Measurements from ENCODE around the genes SYF2 and TMEM50A.

DNA sequence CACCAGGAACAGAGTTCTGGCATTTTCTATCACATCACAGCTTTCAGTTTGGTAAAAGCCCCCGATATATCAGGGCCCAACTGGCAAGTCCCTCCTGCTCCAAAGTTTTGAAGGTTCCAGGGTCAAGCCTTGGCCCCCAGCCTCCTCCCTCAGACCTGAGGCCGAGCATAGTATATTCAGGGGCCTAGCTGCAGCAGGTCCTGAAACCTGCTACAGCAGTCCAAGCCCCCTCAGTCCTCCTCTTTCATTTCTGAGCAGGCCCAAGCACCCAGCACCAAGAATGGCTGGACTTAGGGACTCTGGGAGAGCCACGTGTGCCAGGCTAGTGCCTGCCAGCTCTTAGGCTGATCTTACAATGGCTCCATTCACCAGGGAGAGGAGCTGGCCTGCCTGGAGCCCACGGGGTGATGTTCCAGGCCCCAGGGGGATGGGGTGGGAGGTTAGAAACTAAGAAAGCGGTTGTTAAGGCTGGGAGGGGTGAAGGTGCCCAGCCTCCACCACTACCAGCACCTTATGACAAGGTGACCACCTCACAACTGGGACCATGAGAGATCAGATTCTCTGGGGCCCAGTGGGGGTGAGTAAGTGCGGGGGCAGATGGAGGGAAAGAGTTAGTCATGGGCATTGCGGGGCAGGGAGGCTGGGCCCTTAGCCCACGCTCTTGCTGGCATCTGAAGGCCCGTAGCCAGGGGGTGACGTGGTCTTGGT lies 30.4 kb upstream of the CLIC4 start:
- RRBS = no CpG with 5 or more reads among the region's 10 CpGs

DNA sequence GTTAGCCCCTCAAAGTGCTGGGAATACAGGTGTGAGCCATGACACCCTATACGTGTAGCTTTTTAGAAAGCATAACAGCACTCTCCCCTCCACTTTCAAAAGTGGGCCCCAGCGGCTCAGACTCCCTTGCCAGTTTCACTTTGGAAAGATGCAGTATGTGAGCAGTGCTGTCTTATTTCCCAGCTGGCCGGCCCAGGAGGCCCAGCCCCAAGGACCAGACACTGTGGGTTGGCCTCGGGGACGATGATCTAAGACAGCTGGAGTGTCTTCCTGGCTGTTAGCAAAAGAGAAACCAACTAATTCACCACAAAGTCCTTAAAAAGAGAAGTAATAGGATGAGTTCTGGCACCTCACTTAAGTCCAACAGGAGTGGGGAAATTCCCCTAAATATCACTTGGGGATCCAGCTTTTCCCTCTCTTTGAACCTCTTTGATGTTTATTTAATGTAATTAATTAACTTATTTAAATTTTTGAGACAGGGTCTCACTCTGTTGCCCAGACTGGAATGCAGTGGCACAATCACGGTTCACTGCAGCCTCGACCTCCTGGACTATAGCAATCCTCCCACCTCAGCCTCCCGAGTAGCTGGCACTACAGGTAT lies 17.7 kb upstream of the CLIC4 start:
- RRBS = no CpG with 5 or more reads among the region's 8 CpGs

- RRBS = no CpG with 5 or more reads among the region's 14 CpGs
Measured at GRCh38 chr1:24910496-24911273, 19.4 kb downstream of the RUNX3 start.

DNA sequence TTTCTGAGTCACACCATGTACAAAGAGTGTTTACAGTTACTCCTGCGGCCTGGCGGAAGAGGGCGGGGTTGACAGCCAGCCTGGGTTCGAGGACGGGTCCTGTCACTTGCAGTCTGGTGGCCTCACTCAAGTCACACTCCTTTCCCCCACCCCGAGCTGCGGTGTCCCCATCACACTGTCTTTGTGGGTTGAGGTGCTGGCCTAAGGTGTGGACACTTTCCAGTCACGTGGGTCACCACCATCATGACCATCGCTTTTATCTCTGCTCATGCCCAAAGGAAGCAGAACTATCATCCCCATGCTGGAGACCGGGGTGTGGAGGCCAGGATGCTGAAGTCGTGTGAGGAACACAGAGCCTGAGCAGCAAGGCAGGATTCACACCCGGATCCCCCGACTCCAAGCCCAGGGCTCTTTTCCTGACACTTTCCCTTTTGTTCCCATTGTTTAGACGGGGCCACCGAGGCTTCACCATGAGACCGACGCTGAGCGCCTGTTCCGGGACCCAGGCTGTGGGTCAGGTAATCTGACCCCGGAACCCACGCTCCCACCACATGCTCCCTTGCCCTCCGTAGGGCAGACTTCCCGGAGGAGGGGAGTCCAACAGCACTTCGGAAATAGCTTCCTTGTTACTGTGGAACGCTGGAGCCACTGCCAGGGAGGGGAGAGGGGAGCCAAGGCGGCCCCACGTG lies 18.6 kb downstream of the RUNX3 start:
- RRBS = 86% methylated on average over 12 of the region's 27 CpGs

DNA sequence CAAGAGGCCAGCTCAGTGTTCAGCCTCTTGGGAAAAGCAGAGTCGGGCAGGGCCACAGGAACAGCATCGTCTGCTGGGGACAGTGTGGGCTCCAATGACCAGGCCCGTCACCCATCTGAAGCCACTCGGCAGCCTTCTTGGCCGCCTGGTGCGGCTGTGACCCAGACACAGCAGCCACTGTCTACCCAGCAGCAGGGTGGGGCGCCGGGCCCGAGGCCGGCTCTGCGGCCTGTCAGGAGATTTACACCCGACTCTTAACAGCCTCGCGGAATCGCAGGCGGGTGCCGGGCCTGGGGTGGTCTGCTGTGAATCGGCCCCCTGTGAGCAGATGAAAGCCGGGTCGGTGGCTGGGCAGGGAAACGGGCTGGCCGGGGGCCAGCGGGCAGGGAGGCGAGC lies 15.9 kb downstream of the RUNX3 start:
- RRBS = 94% methylated on average over 10 of the region's 24 CpGs

GRCh38 chr1:24920048-24920633 lies 9.9 kb downstream of the RUNX3 start:
- RRBS = no CpG with 5 or more reads among the region's 11 CpGs

GRCh38 chr1:24929201-24930204 lies 573 bp downstream of the RUNX3 start:
- RRBS = 78% methylated on average over 71 of the region's 137 CpGs

DNA sequence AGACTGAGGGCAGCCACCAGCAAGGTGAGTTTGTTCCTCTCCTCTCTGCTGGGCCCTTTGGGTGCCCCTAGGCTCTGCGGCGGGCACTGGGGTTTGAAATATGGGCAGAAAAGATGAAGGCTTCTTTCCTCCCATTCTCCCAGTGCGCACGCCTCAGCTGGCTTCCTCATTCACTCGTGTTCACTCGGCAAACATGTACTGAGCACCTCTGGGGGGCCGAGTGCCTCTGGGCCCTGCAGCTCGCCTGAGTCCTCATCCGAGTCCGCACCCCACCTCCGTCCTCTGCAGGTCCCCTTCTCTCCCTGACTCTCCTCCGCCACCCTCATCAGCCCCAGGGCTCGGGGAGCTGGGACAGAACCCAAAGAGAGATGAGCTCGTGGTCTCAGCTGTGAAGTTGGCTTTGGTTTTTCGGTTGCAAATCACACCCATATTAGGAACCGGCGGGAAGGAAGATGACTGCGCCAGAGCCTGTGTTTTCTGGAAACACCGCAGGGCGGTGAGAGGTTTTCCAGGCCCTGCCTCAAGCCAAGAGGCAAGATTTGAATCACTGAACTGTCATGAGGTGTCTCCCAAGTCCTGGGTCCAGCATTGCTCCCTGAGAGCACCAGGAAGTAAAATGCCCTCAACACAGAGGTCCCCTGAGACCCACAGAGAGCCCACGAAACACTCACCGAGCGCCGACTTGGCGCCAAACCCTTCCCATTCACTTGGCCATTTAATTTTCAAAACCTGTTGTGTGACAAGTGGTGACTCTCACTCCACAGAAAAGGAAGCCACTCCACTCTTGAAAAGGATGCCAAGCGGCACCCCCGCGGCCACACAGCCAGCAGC lies 98.7 kb upstream of the RUNX3 start:
- RRBS = no CpG with 5 or more reads among the region's 28 CpGs

GRCh38 chr1:25218732-25219820 lies 13.2 kb downstream of the SYF2 start:
- RRBS = no CpG with 5 or more reads among the region's 9 CpGs

GRCh38 chr1:25231699-25232772 lies at the start of gene SYF2:
Gene SYF2, minus strand, starts transcription at chr1:25232502.
- RRBS = 1% methylated on average over 24 of the region's 53 CpGs

GRCh38 chr1:25243734-25244361 lies 3.4 kb downstream of the RSRP1 start:
- RRBS = no CpG with 5 or more reads among the region's 6 CpGs

DNA sequence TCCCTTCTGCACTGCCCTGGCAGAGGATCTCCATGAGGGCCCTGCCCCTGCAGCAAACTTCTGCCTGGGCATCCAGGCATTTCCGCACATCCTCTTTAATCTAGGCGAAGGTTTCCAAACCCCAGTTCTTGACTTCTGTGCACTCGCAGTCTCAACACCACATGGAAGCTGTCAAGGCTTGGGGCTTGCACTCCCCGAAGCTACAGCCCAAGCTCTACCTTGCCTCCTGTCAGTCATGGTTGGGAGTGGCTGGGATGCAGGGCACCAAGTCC lies 3.6 kb upstream of the TMEM50A start:
- RRBS = no CpG with 5 or more reads among the region's 4 CpGs

- RRBS = 2% methylated on average over 35 of the region's 92 CpGs
Measured at GRCh38 chr1:25337655-25338743, at the start of gene TMEM50A. Gene TMEM50A, plus strand, starts transcription at chr1:25338334.

DNA sequence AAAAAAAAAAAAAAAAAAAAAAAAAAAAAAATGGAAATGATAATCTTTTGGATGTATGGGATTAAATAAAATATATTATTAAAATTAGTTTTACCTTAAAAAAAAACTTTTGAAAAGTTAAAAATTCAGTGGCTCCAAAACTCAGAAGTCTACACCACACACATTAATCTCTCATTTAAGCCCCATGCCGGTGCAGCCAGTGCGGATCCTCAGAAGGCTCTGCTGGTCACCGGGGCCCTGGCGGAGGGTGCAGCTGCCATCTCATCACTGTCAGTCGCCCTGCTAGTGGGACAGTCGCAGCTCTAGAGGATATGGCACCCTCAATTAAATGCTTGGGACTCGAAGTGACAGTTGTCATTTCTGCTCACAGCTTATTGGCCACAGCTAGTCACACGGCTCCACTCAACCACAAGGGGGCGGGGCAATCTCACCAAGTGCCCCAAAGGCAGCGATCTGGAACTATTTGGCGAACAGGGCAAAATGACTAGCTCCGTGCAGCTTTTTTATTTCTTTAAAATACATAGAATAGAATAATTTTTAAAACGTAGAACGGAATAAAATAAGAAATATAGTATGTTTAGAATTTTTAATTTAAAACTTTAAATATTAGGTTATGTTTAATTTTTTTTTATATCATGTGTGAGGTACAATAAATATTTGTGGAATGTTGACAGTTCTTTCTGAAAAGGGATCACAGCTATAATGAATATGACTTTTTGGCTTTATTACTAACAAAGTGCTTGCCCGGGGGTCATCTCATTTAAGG lies 8.0 kb upstream of the MAN1C1 start:
- RRBS = no CpG with 5 or more reads among the region's 15 CpGs

DNA sequence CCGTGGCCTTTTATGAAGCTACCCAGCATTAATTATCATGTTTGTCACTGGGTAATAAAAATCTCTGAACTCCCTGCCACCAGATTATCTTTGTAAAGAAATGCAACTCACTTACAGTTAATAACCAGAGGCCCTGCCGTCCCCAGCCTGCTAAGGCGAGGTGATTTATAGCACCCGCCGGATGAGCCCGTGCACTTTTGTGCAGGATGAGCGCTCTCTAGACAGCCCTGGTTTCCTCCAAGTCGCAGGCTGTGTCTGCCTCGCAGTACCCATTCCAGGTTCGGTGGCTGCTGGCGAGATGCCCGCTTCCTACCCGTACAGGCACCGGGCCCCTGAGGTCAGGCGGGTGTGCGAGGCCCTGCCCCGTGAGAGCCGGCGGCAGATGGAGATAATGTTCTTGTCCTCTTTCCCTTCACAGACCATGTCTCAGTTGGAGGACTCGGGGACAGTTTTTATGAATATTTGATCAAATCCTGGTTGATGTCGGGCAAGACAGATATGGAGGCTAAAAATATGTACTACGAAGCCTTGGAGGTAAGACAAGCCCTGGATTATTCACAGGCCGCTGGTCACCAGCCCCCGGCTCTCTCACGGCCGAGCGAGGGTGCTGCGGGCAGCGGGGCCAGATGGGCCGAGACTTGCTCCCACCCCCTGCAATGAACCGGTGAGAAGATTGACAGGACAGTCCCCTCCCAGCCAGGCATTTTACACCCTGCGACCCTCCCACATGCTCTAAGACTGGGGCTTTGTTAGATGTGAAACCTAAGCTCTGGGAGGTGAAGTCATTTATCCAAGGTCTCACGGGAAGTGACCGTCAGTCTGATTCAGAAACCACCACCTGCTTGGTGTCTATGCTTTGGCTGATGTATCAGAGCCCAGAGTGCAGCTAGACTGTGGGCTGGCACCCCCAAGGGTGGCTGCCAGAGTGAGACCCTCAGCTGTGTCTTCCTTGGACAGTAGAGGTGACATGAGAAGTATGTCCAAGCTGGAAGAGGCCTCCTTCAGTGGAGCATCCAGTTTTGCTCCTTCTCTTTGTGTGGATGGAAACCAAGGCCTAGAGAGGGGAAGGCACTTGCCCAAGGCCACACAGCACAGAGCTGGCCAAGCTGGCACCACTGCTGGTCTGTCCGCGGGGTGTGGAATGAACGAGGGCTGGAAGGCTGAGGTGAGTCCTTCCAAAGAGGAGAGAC lies 28.4 kb upstream of the SELENON start:
- RRBS = 54% methylated on average over 12 of the region's 37 CpGs

- RRBS = 2% methylated on average over 16 of the region's 37 CpGs
Measured at GRCh38 chr1:25800340-25800908, 431 bp downstream of the SELENON start.

DNA sequence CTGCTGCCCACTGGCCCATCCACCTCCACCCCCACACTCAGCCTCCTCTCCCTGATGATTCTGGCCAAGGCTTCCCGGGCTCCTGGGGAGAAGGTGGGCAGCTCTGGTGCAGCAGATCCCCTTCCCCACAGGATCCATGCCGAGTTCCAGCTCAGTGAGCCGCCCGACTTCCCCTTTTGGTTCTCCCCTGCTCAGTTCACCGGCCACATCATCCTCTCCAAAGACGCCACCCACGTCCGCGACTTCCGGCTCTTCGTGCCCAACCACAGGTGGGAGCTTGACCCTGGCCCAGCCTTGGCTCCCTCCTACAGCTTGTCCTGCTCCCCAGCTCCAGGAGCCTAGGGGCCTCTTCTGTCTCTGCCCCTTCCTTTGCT lies 9.5 kb downstream of the SELENON start:
- RRBS = 92% methylated on average over 7 of the region's 11 CpGs

- RRBS = 1% methylated on average over 7 of the region's 42 CpGs
Measured at GRCh38 chr1:25820525-25821442, 1.0 kb downstream of the MTFR1L start.

- RRBS = no CpG with 5 or more reads among the region's 15 CpGs
Measured at GRCh38 chr1:25895328-25895983, 10.8 kb downstream of the STMN1 start.

DNA sequence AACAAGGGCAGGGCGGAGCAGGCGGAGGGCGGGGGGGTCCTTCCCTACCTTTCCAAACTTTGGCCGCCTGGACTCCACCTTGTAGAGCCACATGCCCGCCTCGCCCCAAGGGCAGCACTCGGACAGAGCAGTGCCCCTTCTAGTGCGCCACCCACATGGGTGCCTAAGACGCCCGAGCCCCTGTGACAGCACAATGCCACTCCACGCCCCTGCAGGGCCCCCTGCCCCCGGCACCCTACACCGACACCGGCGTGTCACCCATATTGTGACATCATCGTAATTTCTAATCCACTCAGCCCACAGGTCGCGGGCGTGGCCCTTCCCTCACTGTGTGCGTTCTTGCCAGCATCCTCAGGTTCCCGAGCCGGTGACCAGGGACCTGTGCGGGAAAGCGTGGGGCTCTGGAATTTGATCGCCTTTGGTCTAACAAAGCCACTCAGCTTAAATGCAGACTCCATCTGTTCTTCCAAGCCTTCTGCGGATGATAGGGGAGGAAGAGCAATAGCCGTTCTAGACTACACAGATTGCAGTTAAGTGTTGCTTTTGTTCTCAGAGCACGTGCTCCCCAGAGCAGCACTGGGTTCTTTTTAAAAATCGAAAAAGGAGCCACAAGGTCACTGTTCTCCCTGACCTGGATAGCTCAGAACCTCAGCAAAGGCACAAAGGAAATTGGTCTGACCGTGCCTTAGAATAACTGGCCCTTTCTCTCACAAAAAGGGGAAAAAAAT lies 685 bp upstream of the STMN1 start:
- RRBS = 93% methylated on average over 3 of the region's 30 CpGs

Data from PFSK-1 (cell line).